Measurements from ENCODE around the gene TLE7.

- RRBS = no CpG with 5 or more reads among the region's 2 CpGs
Observed at GRCh38 chr16:68921634-68922074, 78.3 kb downstream of the TANGO6 start.

- RRBS = no CpG with 5 or more reads among the region's 6 CpGs
Observed at GRCh38 chr16:69133200-69133868, 885 bp downstream of the UTP4 start.

GRCh38 chr16:69343153-69343568 lies 3.6 kb downstream of the NIP7 start:
- RRBS = no CpG with 5 or more reads among the region's 4 CpGs

GRCh38 chr16:69377851-69378859 lies 7.7 kb downstream of the TERF2 start:
- RRBS = no CpG with 5 or more reads among the region's 3 CpGs

GRCh38 chr16:69396003-69397168 lies 10.6 kb upstream of the TERF2 start:
- RRBS = no CpG with 5 or more reads among the region's 13 CpGs

DNA sequence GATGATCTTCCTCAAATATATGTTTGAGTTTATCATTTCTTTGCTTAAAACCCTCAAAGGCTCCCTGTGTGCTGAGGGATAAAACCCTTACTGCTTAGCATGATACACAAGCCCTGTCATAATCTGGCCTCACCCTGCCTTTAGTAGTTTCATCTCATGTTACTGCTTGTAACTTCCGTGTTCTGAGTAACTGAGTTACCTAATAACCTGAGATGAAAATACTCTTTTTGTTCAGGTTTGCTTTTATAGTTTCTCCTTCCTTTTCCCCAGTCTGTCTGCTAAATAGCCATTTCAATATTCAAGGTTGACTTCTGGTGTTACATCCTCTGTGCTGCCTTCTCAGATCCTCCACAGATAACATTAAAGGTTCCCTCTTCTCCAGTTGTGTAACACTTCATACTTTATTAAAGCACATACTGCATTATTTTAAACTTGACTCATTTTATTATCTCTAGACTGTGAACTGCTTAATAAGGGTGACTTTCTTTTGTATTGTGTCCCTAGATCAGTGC lies 47.6 kb downstream of the NFAT5 start:
- RRBS = no CpG with 5 or more reads among the region's 1 CpG

DNA sequence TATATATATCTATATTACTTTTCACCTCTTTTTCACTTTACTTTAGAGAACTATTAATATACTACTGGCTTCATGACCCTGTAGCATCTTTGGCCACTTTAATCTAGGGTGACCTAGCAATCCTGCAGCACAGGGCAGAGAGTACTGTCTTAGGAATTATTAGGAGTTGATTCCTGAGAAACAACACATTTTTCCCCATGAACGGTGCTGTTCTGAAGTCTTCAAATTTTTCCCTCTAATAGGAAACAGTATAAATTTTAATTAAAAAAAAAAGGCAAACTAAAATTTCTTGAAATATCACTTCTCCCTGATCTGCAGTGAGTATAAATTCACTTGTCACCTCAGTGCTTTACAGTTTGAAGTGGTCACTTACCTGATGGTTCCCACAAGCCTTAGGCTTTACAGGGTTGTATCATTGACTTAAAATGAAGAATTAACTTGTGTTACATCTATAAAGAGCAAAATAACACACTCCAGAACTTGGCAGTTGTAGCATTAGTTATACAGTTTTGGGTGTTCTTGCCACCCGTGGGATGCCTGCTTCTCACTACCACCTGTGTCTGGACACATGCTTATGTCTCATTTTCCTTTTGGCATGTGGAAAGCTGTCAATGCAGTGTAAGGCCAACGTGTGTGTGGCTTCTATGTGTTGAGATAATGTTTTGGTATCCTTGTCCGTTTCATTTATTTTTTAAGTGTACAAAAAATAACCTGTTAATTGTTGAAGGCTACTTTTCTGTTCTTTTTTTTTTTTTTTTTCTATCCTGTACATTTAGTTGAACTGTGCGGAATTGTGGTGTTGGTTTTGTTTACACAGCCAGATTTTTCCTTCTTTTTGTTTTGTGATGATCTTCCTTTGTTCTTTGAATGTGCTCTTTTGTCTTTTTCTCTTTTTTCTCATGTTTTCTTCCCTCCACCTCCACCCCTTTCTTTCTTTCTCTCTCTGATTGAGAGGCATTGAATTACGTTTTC lies 28.9 kb downstream of the NQO1 start:
- RRBS = no CpG with 5 or more reads among the region's 6 CpGs

DNA sequence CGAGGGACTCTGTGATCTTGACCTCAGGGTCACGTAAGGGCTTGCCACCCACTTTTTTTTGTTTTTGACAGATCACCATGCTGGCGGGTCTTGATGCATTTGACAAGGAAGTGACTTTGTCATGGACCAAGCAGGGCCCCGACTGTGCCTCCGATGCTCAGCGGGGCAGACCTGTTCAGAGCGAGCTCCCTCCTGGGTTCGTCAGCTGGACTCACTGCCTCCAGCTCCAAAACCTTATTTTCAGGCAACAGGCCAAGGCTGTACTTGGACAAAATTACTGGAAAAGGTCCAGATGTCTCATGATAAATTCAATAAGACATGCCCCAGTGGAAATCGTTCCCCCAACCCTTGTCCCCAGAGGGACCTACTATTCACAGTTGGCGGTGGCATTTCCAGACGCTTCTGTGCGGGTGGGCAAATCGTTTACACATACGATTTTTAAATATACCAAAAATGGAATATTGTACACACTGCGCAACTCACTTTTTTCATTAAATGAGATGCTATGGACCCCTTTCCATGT lies 8.9 kb upstream of the CLEC18A start:
- RRBS = no CpG with 5 or more reads among the region's 15 CpGs

- RRBS = no CpG with 5 or more reads among the region's 11 CpGs
Observed at GRCh38 chr16:70252391-70252680, 596 bp upstream of the EXOSC6 start.

DNA sequence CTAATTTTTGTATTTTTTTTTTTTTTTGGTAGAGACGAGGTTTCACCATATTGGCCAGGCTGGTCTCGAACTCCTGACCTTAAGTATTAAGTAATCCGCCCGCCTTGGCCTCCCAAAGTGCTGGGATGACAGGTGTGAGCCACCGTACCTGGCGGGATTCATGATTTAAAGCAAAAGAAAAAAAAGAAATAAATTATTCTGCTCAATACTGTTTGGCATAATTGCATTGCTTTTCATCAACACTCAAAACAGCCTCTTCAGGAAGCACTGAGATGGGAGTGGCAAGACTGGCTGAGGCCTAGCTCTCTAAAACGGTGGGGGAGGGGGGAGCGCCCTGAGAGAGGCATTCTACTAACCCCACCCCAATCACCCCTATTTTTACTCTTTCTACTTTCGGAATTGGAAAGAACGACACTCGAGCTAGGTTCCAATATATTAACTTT lies 33.1 kb downstream of the DDX19A start:
- RRBS = no CpG with 5 or more reads among the region's 11 CpGs

- RRBS = no CpG with 5 or more reads among the region's 5 CpGs
Observed at GRCh38 chr16:70433245-70433892, 5.5 kb downstream of the ST3GAL2 start.

GRCh38 chr16:70438044-70438501 lies 827 bp downstream of the ST3GAL2 start:
- RRBS = no CpG with 5 or more reads among the region's 11 CpGs

- RRBS = no CpG with 5 or more reads among the region's 6 CpGs
Observed at GRCh38 chr16:70450238-70450557, 4.2 kb upstream of the FCSK start.

GRCh38 chr16:70647051-70647250 lies 592 bp downstream of the IL34 start:
- RRBS = no CpG with 5 or more reads among the region's 10 CpGs

DNA sequence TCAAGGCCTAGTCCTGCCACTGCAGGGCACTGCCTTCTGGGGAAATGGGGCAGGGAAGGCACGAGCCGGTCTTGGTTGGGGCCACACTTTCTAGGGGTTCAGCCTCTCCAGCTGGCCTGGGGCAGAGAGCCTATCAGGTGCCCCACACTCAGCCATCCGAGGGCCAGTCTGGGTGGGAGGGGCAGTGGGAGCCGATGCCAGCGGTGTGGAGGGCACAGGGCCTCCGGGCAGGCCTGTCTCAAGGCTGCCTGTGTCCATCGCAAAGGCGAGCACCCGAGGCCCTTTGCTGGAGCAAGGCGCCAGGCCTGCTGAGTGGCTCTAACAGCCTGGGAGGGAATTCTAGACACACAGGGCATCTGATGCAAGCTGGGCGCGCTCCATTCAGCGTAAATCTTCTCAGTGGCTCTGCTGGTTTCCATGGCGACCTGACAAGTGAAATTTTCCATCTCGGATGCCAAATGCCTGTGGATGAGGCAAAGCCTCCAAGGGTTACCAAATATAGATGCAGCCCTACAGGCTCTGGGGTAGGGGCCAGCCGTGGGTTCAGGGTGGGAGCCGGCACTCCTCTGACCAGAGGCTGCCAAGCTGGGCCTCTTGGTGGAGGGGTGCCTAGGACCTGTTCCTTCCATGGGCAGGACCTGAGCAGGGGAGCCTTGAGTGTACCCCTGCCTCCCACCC lies 5.9 kb upstream of the MTSS2 start:
- RRBS = 68% methylated on average over 4 of the region's 17 CpGs

DNA sequence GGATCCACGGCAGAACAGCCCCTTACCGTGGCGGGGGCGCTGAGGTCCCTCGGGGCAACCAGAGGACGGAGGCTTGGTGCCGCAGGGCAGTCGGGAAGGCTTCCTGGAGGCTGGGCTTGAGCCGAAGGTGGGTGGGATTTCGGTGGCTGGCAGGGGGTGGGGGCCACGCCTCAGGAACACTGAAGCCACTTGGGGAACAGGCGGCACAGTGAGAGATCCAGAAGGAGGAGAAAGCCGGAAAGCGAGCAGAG lies at the start of gene TLE7:
TSS of gene TLE7 (minus strand) at position 112 of the 251 bp plus-strand sequence.
- RRBS = 92% methylated on average over 2 of the region's 14 CpGs

- RRBS = no CpG with 5 or more reads among the region's 4 CpGs
Observed at GRCh38 chr16:71513286-71514328, 12.6 kb upstream of the CHST4 start.

- RRBS = no CpG with 5 or more reads among the region's 4 CpGs
Observed at GRCh38 chr16:71628686-71629173, 2.7 kb downstream of the MARVELD3 start.